ENCODE results near the gene TLE2.

DNA sequence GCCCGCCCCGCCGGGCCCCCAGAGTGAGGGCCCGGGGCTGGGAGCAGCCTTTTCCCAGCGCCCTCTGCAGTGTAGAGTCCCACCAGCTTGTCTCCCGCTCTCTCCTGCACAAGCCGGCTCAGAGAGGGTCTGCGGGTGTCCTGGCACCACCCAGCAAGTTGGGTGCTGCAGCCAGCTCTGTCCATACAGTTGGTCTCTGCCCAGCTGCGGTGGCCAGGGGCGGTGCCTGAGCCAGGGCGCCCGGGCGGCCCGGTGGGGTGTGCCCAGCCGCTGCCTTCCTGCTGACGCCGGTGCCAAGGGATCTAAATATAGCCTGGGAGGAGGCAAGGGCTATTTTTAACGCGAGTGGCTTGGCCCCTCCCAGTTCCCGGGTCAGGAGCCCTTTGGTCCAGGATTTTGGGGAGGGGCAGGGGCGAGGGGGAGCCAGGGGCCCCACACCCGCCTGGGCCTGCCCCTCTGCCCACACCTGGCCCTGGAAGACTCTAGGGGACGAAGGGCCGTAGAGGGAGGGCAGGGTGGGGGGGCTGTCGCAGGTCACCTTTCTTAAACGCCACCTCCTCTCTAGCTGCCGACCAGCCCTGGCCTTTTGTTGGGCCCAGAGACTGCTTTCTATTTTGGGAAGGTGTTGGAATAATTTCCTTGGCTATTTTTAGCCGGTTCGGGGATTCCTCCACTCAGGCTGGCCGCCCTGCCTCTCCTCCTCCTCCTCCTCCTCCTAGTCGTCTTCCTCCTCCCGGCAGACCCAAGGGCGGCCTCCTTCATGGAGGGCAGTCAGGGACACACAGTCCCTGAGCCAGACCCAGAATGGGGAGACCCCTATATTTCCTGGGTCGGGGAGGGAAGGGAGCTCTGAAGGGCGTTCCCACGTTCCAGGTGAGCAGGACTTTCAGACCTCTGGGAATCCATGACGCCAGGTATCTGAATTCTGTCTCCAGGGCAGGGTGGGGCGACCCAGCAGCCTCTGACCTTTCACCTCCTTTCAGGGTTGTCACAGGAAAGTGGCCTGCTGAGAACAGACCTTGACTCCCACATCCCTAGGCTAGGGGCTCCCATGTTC is 19.6 kb downstream of the GADD45B start:
- PRO-cap: bidirectional peak, plus-strand start at position 363 of the sequence, minus-strand start at position 280 of the sequence

DNA sequence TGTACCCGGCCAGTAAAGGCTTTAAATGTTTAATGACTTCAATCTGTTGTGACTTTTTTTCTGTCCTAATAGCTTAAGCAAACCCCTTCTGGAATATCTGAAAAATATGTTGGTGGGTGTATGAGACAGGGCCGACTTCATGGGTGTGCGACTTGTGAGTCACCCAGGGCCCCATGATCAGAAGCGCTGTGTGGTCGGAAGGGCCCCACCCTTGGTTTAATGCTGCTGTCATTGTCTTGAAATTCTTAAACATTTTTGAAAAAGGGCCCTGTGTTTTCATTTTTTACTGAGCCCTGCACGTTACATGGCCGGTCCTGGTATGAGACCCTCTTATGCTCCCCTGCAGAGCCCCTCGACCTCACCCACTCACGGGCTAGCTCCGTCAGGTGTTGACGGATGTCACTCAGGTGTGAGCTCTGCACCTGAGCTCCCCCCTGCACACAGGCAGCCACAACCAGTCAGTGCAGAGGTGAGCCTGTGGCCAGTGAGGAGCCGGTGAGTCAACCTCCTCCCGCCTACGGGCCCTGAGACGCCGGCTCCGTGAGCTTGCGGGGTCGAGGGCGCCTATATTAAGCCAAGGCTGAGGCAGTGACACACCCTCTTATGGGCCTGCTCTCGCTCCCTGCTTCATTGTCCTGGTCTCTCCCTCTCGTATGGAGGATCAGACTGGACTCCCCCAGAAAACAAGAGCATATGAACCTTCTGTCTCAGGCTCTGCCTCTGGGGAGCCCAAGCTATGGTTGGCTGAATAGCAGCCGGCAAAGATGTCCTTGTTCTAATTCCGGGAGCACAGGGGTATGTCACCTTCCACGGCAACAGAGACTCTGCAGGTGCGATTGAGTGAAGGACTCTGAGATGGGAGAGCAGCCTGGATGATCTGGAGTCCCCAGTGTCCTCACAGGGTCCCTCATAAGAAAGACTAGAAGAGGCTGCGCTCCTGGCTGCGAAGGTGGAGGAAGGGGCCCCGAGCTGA is 27.8 kb downstream of the GADD45B start:
- PRO-cap: no peak

GRCh38 chr19:2545759-2546293 is 69.9 kb downstream of the GADD45B start:
- PRO-cap: no peak

- PRO-cap: no peak
These were observed 102.3 kb downstream of the GADD45B start for GRCh38 chr19:2578041-2578717.

DNA sequence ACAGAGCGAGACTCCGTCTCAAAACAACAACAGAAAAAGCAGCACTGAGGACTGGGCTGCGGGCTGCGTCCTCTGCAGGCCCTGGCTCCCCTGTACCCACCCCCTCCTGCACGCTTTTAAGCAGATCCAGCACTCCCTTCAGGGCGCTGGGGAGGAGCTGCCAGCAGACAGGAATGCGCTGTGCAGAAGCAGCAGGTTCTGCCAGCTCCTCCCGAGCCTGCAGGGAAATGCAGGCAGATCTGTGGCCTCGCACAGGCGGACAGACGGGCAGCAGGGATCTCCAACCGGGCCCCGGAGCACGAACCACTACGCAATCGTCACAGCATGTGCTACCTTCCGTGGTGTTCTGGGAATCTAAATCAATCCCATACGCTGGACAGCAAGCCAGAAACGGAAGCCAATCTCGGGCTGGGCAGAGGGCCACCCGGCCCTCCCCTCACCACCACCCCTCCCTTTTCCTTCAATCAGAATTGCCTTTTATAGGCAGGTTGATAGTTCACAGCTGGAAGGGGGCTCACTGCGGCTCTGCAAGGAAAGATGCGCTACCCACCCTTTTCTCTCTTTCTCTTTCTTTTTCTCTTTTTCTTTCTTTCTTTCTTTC is 100.1 kb downstream of the GNG7 start:
- PRO-cap: bidirectional peak, plus-strand start at position 517 of the sequence, minus-strand start at position 92 of the sequence

GRCh38 chr19:2621617-2622068 is 80.9 kb downstream of the GNG7 start:
- PRO-cap: no peak

DNA sequence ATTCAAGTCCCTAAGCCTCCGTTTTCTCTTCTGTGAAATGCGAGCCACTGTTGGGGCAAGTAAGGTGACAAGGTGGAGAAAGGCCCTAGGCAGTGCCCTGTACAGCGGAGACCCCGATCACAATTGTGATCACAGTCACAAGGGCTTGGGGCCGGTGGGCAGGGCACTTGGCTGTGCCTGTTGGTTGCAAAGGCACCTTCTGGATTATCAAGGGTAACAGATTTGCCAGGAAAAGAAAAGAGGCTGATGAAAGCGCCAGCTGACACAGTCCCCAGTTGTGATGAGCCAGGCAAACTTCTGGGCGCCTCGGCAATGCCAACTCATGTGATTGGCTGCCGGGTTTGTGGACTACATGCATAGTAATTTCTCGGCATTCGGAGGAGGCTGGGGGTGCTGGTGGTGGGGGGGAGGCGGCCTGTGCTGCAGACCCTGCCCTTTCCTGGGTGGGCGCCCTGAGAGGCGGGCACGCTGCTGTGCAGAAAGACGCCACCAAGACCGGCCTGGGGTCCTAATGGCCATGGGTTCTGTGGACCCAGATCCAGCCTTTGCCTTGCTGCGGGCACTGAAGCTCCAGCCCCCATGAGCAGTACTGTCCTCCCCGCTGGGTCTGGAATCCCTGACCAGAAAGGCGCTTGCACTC is 1.3 kb downstream of the DIRAS1 start:
- PRO-cap: bidirectional peak, plus-strand start at position 373 of the sequence, minus-strand start at position 121 of the sequence; unidirectional peak, plus-strand start at position 455 of the sequence

- PRO-cap: no peak
These were observed 748 bp downstream of the TLE2 start for GRCh38 chr19:3028230-3028834.

GRCh38 chr19:3028835-3029488 is at the start of gene TLE2:
TSS of gene TLE2 (minus strand) at chr19:3029280.
- PRO-cap: no peak

DNA sequence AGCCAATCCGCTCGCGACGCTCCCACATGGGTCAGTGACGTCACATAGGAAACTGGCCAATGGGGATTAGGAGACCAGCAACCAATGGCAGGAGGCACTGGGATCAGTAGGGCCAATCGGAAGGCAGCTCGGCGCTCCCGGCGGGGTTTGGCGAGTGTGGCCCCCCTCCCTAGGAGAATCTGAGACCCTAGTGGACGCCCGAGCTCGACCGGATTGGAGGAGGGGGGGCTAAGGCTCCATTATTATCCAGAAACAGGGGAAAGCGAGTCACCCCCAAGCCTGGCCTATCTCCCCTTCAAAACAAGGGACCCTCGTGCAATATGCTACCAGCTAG is 6.6 kb upstream of the TLE2 start:
- PRO-cap: bidirectional peak, plus-strand start at position 239 of the sequence, minus-strand start outside the sequence

DNA sequence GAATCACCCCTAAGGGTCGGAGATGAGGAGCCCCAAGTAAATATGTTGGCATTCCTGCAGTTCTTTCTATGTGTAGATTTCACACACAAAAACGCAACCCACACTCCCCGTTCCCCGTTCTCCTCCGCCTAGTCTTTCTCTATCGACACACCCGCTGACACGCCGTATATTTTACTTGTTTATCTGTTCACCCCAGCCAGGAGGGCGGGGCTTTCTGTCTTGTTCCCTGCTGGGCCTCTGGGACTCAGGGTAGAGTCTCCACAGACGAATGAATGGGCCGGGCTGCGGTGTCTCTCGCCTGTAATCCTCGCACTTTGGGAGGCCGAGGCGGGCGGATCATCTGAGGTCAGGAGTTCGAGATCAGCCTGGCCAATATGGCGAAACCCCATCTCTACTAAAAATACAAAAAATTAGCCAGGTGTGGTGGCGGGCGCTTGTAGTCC is 14.6 kb downstream of the TLE5 start:
- PRO-cap: bidirectional peak, plus-strand start at position 263 of the sequence, minus-strand start at position 144 of the sequence

DNA sequence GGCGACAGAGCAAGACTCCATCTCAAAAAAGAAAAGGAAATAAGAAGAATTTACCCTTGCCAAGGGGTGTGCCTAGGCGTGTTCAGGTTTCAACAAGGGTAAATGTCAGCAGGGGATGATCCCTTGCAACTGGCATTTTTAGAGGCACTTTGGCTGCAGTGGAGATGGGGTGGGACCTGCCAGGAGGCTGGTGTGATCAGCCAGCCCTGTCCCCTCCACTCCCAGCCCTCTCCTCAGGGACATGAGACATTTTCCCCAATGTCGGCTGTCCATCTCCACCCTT is 11.4 kb downstream of the TLE5 start:
- PRO-cap: no peak

GRCh38 chr19:3055580-3056284 is 6.6 kb downstream of the TLE5 start:
- PRO-cap: no peak

GRCh38 chr19:3121594-3122919 is 13.8 kb upstream of the GNA15 start:
- PRO-cap: no peak

GRCh38 chr19:3204953-3205282 is 19.2 kb downstream of the NCLN start:
- PRO-cap: no peak

- PRO-cap: bidirectional peak, plus-strand start at chr19:3361289, minus-strand start at chr19:3361202; unidirectional peak, minus-strand start at chr19:3361429
These were observed 5.3 kb upstream of the NFIC start for GRCh38 chr19:3361099-3361498.

- PRO-cap: unidirectional peak, minus-strand start at chr19:3390265; unidirectional peak, minus-strand start at chr19:3390295
These were observed 23.7 kb downstream of the NFIC start for GRCh38 chr19:3389851-3390760.

DNA sequence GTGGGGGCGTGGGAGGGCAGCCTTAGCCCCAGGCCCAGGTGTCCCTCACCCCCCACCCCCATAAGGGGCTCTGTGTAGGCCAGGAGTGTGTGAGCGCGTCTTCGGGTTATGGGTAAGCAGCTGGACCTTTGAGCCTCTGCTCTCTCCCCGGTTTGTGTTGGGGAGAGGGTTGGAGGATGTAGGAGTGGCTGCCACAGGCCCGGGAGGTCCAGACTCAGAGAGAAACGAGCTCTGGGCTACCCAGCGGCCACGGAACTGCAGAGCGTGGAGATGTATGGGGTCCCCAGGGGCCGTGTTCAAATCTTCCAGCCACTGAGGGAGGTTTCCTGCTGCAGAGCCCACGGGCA is 23.0 kb downstream of the SMIM24 start:
- PRO-cap: bidirectional peak, plus-strand start outside the sequence, minus-strand start at position 257 of the sequence

DNA sequence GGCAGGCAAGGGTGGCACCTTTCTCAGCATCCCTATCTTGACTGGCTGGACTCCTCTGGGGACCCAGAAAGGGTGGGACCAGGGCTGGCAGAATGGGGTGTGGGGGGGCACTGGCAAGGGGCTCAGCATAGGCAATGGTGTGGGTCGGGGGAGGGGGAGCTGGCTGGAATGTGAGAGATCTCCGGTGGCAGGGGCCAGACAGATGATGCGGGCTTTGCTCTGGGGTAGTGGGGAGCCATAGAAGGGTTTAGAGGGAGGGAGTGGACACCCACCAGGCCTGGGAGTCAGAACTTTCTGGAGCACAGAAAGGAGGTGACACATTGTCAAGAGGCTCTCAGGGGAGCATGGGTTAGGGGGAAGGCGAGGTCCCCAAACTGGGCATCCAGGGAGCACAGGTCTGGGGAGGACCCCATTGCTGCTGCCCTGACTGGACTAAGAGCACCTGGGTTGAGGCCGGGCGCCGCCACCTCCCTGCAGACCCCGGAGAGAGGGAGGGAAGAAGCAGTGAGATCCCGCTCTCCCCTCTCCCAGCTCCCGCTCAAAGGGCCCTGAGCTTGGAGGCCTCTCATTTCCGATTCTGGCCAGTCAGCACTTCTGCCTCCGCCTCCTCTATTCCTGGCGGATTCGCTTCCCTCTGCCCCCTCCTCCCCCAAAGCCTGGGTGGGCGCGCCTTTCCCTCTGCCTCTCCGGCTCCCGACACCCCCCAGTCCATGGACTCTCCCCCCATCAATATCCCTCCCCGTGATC is 21.6 kb downstream of the SMIM24 start:
- PRO-cap: bidirectional peak, plus-strand start outside the sequence, minus-strand start at position 579 of the sequence

DNA sequence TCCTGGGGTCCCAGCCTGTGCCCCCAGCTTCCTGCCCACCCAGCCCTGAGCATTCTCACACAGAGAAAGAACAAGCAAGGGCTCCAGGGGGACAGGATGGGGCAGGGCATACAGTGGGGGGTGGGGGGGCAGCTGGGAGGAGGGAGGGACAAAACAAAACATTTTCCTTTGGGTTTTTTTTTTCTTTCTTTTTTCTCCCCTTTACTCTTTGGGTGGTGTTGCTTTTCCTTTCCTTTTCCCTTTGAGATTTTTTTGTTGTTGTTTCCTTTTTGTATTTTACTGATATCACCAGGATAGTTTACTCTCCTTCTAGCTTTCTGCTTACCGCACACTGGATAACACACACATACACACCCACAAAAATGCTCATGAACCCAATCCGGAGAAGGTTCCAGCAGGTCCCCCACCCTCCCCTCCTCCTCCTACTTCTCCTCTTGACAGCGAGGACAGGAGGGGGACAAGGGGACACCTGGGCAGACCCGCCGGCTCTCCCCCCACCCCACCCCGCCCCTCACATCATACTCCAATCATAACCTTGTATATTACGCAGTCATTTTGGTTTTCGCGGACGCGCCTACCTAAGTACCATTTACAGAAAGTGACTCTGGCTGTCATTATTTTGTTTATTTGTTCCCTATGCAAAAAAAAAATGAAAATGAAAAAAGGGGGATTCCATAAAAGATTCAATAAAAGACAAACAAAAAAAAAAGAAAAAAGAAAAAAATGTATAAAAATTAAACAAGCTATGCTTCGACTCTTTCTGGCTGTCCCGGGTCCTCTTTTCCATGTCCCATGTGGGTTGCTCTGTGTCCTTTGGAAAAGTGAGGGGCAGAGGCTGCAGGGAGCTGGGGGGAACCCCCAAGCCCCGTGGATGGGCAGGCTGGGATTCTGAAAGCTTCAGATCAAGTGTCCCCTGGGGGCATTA is 11.6 kb downstream of the SMIM24 start:
- PRO-cap: no peak